ENCODE data around the gene TXNRD2.

DNA sequence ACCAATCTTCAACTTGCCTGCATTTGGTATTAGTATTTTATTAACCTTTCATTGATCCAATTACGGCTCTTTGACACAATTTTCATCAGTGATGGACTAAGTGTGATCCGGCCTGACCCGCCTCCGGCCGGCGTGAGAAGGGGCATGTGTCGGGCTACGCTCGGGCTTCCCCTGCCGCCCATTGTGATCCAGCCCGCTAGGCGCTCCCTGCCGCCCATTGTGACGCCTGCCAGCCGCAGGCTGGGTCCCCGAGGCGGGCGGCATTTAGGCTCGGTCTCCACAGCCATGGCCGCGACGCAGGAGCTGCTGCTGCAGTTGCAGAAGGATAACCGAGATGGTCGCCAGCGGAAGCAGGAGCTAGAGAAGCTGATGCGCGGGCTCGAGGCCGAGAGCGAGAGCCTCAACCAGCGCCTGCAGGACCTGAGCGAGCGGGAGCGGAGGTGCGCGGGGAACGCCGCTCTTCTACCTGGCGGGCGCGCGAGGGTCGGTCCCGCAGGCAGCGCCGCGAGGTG, 291 bp downstream of the TMEM191B start:
- RRBS, result no CpG with 5 or more reads among the region's 47 CpGs

- RRBS, result no CpG with 5 or more reads among the region's 2 CpGs
Measured at GRCh38 chr22:18929407-18929653, 6.8 kb downstream of the PRODH start.

DNA sequence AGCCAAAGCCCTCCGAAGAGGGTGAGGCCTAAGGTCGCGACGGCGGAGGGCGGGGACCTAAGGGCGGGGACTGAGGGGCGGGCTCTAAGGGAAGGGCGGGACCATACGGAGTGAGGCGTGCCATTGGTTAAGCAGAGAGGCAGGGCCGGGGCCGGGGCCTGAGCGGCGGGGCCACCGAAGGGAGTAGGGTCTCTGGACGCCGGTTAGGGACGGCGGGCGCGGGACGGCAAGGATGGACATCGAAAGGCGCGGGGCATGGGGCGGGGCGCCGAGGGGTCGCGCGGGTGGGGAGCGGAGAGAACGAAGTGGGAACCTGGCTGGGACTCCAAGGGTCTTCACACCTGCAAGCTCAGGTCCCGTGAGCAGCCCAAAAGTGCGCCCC, 293 bp upstream of the DGCR2 start:
- RRBS, result under 1% methylated on average over 6 of the region's 36 CpGs

DNA sequence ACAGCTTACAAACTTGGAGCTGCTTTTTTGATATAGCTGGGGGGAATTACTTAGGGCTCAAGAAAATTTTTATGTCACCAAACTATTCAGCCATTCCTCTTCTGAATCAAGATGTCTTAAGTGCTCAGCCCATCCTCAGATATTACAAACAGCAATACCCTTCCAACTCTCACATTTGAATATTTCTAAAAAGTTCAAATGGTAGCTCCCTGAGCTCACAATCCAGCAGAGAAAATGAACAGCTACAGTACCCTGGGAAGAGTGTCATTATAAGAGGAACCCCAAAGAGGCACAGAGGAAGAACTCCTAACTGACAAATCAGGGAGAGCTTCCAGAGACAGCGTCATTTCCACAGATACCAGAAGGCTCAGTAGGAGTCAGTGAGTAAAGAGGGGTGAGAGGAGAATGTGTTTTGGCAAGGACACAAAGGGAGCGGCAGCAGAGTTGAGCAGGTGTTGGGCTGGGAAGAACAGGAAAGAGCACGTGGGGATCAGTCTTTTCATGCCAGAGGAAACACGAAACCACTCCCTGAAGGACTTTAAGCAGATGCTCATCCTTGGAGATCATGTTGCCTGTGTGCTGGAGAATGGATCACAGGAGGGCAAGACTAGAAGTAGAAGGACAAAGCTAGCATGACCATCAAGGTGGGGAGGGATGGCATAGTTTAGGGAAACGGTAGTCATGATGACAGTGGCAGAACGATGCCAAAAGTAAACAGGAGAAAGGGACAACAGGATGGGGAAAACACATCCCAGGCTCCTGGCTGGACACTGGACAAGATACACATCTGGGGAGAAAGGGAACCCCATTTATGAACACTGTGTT, 4.3 kb downstream of the CLTCL1 start:
- RRBS, result no CpG with 5 or more reads among the region's 6 CpGs

- RRBS, result no CpG with 5 or more reads among the region's 8 CpGs
Measured at GRCh38 chr22:19397709-19398493, 33.6 kb downstream of the HIRA start.

- RRBS, result no CpG with 5 or more reads among the region's 3 CpGs
Measured at GRCh38 chr22:19419477-19420065, 12.0 kb downstream of the HIRA start.

DNA sequence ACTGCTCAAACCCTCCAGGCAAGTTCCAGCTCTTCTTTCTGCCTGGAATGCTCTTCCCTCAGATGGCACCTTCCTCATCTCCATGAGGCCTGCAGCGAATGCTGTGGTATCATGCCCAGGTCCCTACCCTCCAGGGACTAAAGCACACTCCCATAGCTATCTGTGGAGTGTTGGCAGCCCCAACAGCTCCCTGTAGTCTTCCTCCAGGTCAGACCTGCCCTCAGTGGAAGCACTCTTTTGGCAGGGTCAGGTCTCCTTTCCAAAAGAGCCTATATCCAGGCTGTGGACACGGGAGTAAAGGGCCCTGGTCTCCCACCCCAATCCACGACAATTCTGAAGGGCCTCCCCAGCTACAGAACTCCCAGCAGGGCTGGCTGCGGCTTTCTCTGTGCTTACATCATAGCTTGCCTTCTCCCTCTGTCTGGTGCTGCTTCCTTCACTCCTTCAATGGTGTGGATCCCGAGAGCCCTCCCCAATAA, 8.9 kb downstream of the HIRA start:
- RRBS, result no CpG with 5 or more reads among the region's 5 CpGs

DNA sequence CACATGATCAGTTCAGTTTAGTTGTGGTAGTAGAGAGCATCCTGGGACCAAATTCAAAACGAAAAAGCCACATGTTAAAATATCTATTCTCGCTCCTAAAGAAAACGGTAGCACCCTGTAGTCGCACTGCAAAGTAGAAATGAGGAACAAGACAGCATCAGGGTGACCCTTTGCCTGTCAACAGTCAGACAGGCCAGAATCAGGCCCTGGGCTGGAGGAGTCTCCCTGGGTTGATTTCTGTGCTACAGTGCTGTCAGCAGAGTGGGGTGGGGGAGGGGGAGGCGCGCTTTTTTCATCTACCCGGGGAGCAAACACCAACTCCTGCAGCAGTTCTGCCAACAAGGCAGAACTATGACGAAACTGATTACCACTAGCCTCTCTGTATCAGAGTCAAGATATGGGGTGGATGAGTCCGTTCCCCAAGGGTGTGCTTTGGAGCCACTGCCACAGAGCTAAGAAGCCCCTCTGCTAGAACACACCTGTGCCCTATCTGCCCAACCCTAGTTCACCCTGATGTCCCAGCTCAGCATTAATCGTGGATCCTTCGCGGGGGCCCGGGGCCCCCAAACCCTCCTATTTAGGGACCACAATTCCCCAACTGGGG, 1.1 kb downstream of the HIRA start:
- RRBS, result no CpG with 5 or more reads among the region's 13 CpGs

DNA sequence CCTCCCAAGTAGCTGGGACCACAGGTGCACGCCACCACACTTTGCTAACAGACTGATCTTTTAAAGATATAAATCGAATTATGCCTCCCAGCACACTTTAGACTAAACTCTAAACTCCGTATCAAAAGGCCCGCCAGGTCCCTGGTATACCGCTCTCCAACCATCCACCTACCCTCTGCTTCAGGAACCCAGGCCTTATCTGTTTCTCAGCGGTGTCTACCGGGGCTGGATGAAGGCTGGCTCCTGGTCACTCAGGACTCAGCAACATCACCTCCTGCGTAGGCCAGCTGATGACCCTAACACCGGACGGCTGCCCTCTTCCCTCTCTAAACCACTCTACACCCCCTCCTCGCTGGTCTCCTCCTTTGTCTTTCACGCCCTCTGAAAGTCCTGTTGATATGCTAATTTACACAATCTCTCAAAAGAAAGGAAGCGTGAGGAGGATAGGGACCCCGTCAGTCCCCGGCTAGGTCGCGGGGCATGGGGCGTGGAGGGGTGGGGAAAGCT, 636 bp downstream of the C22orf39 start:
- RRBS, result 3% methylated on average over 7 of the region's 18 CpGs

GRCh38 chr22:19448028-19448763, 685 bp upstream of the C22orf39 start:
- RRBS, result no CpG with 5 or more reads among the region's 19 CpGs

DNA sequence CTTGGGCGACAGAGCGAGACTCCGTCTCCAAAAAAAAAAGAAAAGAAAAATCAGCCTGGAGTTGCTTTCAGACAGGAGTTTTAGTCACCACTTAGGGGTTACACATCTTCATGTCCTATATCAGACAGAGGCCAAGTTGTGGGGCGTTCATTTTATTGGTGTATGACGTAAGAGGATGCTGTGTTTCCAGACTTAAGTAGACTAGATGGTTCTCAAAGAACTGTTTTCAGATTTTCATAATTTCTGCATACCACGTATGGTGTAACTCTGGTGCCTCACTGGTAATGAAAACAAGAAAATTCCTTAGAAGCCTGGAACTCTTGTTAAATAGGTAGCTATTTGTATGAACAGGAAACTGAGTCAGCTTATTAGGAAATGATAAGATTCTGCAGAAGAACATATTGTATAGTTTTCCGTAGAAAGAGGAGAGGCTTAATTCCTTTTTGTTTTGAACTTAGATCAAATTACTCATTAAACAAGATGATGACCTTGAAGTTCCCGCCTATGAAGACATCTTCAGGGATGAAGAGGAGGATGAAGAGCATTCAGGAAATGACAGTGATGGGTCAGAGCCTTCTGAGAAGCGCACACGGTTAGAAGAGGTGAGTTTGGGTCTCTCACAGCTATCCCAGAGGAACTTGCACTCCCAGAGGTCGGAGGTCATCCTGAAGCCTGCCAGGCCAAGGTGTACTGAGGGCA, 3.8 kb downstream of the CDC45 start:
- RRBS, result no CpG with 5 or more reads among the region's 11 CpGs

DNA sequence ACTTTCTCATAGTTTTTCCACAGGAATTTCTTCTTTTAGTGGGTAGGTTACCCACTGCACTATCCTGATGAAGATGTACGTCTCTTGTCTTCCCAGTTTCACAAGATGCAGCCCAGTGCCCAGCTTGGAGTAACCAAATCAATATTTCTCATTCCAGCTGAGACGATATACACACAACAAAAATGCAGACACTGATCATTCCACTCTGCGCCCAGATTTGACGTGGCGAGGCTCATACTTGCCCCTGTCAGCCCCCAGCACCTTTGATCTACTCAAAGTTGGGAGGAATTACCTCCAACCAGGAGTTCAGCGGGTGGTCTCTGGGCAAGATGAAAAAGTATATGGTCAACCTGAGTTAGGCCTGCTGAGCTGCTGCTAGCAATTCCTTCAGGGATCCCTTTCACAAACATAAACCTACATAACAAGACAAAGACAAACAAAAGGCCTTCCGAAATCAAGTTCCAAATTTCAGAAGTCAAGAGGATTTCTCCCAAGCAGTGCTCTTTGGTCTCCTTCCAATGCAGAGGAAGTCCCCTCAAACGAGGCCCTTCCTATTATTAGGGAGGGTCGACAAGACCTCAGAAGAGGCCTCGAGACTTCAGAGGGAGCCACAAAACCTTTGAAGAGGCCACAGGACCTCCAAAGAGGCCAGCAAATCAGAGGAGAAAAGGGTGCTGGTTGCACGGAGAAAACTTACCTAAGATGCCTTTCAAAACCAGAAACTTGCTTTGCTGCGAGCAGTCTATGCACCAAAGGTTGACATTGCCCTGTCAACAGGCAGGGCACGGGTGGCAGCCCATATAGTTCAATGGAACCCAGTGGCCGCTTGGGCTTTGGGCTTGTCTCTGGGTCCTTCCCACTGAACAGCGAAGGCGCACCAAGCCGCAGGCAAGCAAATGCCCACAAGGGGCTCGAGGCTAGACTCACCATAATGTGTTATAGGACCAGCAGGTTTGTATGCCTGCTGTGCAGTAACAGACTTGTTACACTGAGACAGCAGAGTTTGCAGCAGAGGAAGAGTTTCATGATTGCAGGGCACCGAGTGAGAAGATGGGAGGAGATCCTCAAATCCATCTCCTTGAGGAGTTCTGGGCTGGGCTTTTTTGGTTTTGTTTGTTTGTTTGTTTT, 20.7 kb downstream of the CLDN5 start:
- RRBS, result no CpG with 5 or more reads among the region's 19 CpGs

- RRBS, result 56% methylated on average over 34 of the region's 113 CpGs
Measured at GRCh38 chr22:19523198-19524313, 654 bp downstream of the CLDN5 start.

GRCh38 chr22:19525115-19525902, 1.1 kb upstream of the CLDN5 start:
- RRBS, result 97% methylated on average over 6 of the region's 17 CpGs

DNA sequence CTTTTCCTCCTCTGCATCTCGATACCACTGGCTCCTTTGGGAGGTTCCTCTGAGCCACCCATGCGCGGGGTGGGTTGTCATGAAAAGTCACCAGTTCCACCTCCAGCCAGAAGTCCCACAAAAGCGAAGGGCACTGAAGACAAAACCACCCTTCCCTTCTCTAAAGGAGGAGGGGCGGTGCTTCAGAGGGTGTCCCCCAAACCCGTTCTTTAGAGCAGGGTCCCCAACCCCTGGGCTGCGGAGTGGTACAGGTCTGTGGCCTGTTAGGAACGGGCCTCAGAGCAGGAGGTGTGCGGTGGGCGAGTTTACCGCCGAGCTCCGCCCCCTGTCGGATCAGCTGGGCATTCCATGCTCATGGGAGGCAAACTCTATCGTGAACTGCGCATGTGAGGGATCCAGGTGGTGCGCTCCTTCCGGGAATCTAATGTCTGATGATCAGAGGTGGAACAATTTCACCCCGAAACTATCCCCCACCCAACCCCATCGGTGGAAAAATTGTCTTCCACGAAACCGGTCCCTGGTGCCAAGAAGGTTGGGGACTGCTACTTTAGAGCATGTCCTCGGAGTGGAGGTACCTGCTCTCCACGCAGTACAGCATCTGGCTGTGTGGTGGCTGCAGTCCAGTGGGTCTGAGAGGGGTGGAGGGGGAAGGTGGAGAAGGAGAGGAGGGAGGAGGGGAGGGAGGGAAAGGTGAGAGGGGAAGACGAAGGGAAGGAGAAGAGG, 72.9 kb upstream of the SEPTIN5 start:
- RRBS, result 97% methylated on average over 1 of the region's 25 CpGs

GRCh38 chr22:19691722-19692292, 22.5 kb upstream of the SEPTIN5 start:
- RRBS, result 86% methylated on average over 1 of the region's 18 CpGs

GRCh38 chr22:19722575-19723122, 690 bp upstream of the GP1BB start:
- RRBS, result 4% methylated on average over 2 of the region's 26 CpGs

- RRBS, result no CpG with 5 or more reads among the region's 12 CpGs
Measured at GRCh38 chr22:19749861-19750338, 10.7 kb upstream of the TBX1 start.

DNA sequence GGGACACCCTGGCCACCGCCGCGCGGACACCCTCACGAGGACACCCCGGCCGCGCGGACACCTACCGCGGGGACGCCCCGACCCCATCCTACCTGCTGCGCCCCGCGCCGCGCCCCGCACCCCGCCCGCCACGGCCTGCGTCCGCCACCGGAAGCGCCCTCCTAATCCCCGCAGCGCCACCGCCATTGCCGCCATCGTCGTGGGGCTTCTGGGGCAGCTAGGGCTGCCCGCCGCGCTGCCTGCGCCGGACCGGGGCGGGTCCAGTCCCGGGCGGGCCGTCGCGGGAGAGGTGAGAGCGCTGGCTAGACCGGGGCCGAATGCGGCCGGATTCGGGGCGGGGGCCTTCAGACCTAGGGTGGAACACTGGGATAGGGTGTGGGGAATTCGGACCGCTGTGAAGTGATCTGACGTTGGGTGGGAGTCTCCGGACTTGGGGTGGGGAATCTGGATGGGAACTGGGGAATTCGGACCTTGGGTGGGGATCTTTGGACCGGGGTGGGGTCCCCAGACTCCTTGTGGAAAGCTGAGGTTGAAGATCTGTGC, at the start of gene TXNRD2:
Gene TXNRD2, minus strand, starts transcription at position 210 of the 543 bp plus-strand sequence.
- RRBS, result 1% methylated on average over 43 of the region's 57 CpGs

DNA sequence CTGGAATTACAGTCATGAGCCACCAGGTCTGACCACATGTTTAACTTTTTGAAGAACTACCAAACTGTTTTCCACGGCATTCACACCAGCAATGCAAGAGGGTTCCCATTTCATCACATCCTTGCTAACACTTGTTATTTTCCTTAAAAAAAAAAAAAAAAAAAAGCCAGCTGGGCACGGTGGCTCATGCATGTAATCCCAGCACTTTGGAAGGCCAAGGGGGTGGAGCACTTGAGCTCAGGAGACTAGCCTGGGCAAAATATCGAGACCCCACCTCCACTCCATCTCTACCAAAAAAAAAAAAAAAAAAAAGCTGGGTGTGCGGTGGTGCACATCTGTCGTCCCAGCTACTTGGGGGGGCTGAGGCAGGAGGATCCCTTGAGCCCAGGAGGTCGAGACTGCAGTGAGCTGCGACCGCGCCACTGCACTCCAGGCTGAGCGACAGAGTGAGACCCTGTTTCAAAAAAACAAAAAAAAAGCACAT, 16.9 kb upstream of the TXNRD2 start:
- RRBS, result no CpG with 5 or more reads among the region's 10 CpGs

Data from CMK (cell line).